Neural progenitor cell (in vitro differentiated cells): ENCODE measurements around the genes FBXL12, PIN1, OLFM2, ICAM3, CDC37 and CDKN2D.

GRCh38 chr19:9675284-9675800, 442 bp upstream of the ZNF562 start:
- RAMPAGE, long total RNA, result no peak

DNA sequence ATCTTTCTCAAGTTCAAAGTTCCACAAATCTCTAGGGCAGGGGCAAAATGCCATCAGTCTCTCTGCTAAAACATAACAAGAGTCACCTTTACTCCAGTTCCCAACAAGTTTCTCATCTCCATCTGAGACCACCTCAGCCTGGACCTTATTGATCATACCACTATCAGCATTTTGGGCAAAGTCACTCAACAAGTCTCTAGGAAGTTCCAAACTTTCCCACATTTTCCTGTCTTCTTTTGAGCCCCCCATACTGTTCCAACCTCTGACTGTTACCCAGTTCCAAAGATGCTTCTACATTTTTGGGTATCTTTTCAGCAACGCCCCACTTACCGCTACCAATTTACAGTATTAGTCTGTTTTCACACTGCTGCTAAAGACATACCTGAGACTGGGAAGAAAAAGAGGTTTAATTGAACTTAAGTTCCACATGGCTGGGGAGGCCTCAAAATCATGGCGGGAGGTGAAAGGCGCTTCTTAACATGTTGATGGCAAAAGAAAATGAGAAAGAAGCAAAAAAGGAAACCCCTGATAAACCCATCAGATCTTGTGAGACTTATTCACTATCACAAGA, 2.3 kb downstream of the FBXL12 start:
- RAMPAGE, long total RNA, result no peak

DNA sequence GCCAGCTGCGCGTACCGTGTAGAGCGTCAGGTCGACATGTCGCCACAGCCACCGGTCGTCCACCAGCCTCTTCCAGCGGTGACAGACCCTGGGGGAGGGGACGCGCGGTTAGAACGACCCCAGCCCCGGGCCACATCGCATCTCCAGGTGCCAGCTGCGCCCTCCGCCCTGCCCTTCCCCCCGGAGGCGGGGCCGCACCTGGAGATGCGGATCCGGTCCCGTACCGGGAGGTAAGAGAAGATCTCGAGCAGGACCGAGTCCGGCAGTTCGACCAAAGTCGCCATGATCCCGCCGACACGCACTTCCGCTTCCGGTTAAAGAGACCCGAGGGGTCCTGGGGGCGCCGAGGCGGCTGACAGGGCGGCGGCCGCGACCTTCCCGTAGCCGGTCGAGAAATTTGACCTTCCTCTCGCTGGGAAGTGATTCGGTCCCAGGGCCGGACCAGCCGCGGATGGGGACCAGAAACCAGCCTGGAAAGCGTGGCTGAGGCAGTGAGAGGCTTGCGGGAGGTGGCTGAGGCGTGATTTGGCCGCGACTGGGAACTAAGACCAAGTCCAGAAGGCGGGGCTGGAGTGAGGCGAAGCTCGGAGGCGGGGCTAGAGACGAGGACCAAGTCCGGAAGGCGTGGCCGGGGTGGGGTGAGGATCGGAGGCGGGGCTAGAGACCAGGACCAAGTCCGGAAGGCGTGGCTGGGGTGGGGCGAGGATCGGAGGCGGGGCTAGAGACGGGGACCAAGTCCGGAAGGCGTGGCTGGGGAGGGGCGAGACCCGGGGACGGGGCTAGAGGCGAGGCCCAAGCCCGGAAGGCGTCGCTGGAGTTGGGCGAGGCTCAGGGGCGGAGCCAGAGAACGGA, at the start of gene FBXL12:
Gene FBXL12 (minus strand): TSS at position 550 of the 852 bp plus-strand sequence.
- RAMPAGE, long total RNA, result no peak

- RAMPAGE, long total RNA, result no peak
Observed at GRCh38 chr19:9819382-9819844, 534 bp upstream of the FBXL12 start.

- RAMPAGE, long total RNA, result no peak
Observed at GRCh38 chr19:9834505-9835751, at the start of gene PIN1. Gene PIN1 (plus strand): TSS chr19:9835318.

- RAMPAGE, long total RNA, result no peak
Observed at GRCh38 chr19:9936155-9936848, at the start of gene OLFM2. Gene OLFM2 (minus strand): TSS chr19:9936515.

- RAMPAGE, long total RNA, result no peak
Observed at GRCh38 chr19:9986091-9987100, 23.9 kb downstream of the COL5A3 start.

- RAMPAGE, long total RNA, result no peak
Observed at GRCh38 chr19:10090719-10091516, 4.8 kb downstream of the SHFL start.

GRCh38 chr19:10142773-10143327, 23.2 kb upstream of the EIF3G start:
- RAMPAGE, long total RNA, result no peak

DNA sequence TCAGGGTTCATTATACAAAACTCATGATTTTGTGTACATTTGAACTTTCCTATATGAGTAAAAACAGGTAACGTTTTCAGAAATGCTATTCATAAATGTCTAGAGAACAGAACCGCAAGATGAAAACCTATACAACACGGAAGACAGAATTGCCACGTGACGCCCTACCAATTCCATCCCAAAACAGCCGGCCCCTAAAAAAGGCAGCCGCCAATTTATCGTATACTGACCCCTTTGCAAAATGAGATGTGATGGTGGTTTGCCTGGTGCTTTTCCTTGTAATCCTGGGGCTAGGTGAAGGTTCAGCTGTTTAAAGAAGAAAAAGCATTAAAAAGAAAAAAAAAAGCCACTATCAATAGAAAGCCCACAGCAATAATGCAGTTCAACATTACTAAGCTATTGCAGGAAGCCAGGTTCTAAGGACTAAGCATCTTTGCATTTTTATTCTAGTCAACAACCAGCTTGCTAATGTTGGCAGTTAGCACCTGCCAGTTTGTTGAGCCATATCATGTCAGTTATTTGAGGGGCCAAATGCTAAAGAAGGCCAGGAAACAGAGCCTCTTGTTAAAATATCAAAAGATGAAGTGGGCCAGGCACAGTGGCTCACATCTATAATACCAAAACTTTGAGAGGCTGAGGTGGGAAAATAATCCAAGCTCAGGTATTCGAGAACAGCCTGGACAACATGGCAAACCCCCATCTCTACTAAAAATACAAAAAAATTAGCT, 17.5 kb downstream of the DNMT1 start:
- RAMPAGE, long total RNA, result no peak

DNA sequence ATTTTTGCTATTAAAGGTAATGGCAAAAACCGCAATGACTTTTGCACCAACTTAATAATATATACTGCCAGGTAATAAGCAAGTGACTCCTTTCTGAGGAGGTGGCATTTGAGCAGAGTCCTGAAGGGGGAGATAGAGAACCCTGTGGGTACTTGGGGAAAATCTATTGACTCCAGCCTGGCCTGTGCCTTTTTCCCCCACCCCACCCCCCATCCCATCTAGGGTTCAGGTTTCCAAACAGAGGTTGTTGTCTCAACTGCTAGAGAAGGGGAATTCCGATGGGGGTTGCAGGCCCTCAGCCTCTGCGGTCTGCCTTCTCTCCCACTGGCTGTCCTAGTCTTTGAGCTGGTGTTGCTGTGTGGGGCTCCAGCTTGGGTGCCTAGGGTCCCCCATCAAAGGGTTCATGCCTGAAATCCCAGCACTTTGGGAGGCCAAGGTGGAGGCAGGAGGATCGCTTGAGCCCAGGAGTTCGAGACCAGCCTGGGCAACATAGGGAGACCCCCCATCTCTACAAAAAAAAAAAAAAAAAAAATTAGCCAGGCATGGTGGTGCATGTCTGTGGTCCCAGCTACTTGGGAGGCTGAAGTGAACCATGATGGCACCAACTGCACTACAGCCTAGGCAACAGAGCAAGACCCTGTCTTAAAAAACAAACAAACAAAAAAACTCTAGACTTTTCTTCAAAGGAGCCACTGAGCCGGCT, 11.3 kb downstream of the S1PR2 start:
- RAMPAGE, long total RNA, result no peak

DNA sequence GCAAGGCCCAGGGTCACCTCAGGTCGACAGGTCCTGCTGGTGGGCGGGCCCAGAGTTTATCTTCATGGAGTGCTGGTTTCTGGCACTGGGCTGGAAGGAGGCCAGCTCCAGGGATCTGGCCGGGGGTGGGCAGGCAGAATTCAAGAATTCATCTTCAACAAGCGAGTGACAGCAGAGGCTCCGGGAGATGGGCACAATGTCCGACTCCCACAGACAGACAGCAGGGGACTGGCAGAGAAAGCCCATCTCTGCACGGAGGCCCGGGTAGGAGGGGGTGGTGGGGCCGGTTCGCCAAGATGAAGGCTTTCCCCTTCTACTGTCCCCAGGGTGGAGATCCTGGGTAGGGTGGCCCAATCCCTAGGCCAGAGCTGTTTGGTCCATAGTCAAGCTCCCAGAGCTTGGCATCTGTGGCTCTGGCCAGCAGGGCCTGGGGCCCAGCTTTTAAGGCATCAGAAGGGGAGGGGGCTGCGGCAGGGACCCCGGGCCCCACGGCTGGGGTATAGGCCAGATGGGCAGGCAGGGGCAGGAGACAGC, 610 bp upstream of the FDX2 start:
- RAMPAGE, long total RNA, result no peak

- RAMPAGE, long total RNA, result no peak
Observed at GRCh38 chr19:10321350-10321820, 5.6 kb upstream of the FDX2 start.

DNA sequence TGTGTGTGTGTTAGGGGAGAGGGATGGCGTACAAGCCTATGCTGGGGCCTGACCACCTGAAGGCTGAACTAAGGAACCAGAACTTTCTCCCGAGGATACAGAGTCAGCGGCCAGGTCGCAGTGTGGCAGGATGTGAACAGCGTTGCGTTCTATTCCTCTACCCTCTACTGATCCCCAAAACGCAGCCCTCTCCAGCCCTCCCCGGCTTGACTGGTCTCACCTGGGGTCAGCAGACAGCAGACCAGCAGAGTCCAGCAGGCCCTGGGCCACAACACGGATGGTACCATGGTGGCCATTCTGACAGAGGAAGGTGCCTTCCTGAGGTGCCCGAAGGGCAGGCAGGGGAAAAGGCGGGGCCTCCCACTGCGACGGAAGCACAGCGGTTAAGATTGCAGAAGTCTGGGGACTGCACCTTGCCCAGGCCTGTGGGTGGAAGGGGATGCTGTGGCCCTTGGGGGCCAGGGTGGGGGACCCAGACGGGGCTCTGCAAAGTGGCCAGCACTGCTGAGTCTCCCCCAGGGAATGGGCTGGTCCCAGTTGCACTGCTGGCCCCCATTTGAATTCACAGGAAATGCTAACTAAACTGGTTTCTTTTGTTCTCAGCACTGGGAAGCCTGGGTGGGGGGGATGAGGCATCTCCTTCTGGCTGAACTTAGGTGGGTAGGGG, at the start of gene ICAM3:
Gene ICAM3 (minus strand): TSS at position 306 of the 667 bp plus-strand sequence.
- RAMPAGE, long total RNA, result no peak

DNA sequence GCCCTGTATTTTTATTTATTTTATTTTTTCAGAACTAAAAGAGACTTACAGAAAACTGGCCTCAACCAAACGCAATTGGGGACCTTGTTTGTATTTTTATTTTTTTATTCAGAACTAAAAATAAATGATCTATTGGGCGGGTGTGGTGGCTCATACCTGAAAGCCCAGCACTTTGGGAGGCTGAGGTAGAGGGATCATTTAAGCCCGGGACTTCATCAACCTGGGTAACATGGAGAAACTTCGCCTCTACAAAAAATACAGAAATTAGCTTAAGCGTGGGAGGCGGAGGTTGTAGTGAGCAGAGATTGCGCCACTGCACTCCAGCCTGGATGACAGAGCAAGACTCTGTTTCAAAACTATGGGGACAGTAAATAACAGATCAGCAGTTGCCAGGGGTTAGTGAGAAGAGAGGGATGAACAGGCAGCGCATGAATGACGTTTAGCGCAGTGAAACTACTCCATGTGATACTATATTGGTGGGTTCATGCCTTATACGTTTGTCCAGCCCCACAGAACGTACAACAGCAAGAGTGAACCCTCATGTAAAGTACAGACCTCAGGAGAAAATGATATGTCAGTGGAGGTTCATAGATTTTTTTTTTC, 7.0 kb upstream of the ICAM3 start:
- RAMPAGE, long total RNA, result no peak

GRCh38 chr19:10403413-10404039, at the start of gene CDC37:
Gene CDC37 (minus strand): TSS chr19:10403542.
- RAMPAGE, long total RNA, result start-site peak on the minus strand at chr19:10403487-10403567, 1,810 and 1,454 reads in 2 replicates

DNA sequence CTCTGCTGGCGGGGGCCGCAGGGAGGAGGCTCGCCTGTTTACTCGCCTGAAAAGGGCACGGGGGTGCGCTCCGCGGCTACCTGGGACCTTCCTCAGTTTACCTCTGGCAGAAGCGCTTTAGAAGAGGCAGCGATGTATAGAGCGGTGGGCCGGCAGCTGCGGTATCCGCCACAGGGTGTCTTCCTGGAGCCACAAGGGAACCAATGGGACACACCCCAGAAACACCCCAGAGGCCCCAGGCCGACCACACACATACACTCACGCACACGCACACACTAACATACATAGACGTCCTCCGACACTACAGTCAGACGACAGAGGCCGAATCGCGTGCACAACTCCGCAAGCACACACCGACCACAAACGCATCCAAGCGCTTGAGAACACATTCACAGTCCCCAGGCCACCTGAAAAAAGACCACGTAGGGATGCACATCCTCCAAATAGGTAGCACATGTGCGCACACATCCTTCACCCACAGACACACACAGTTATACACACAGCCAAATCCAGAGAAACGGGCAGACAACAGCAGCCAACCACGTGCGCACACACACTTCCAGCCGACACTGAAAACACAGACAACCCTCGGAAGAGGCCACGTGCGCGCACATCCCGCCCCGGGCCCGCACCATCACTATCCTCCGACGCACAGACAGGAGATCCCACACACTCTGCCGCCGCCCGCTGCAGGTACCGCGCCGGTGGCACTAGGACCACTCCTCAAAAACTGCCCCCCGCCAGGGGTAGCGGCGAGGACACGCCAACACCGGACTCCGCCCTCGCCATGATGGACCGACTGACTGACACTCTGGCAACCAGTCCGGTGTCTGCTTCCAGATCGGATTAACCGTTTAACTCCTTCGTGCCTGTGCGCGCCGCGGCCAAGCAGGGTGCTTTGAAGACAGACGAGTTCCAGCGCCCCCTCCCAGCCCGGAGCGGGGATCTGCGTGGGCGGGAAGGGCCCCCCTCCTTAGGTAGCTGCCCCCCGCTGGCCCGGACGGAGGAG, 619 bp upstream of the PDE4A start:
- RAMPAGE, long total RNA, result no peak

- RAMPAGE, long total RNA, result no peak
Observed at GRCh38 chr19:10423495-10423921, 3.2 kb downstream of the PDE4A start.

DNA sequence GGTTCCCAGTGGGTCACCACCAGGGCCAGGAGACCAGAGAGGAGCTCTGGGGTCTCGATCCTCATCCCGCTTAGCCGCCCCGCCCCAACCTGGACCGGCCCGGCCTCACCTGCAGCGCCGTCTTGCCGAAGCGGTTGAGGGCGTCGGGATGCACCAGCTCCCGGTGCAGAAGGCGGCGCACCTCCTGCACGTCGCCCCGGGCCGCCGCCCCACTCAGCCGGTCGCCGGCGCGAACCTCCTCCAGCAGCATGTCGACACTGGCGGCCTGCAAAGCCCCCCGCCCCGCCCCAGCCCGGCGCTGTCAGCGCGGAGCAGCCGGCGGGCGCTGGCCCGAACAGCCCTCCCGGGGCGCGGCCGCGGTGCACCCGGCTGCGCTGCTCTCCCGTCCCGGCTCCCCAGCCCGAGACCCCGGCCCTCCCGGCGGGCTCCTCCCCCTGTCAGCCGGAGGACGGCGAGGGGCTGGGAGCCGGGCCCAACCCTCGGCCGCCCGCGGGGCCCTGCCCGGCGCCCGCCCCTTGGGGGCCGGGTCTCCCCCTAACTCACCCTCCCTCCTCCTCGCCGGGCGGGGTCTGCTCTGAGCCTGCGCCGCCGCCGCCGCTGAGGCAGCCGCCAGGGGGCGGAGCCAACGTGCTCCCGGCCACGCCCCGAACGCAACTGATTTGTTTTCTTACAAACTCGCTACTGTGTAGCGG, at the start of gene CDKN2D:
Gene CDKN2D (minus strand): TSS at position 576 of the 692 bp plus-strand sequence.
- RAMPAGE, long total RNA, result no peak

DNA sequence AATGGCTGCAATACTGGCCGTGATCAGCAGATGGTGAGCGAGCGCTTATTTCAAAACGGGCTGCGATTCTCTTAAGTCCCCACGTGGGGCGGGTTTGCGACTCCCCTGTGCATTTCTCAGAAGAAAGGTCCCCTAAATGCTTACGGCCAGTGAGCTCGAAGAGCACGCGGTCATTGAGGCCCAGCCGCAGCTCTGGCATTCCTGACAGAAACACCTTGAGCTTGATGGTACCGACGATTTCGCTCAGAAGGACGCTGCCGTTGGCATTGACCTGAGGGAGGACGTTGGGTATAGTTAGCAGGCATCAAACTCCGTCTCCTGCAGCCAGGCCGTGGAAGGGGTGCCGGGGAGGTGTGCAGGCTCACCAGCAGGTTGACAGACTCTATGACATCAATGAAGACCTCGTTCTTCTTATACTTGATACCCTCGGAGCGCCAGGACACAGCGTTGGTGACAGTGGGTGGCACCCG, 6.0 kb downstream of the AP1M2 start:
- RAMPAGE, long total RNA, result no peak